NCI-H460 (cell line): ENCODE measurements around a stretch of chr12.

RAMPAGE:
- cytosol, long total RNA, result no peak
- long total RNA, result no peak
- nucleus, long total RNA, result no peak
These were observed 45.7 kb upstream of the IQSEC3 start for GRCh38 chr12:20762-21455.

GRCh38 chr12:236887-237325 is 22.9 kb upstream of the SLC6A12 start:
RAMPAGE:
- cytosol, long total RNA, result no peak
- long total RNA, result no peak
- nucleus, long total RNA, result no peak

GRCh38 chr12:292536-293321 is 30.1 kb upstream of the SLC6A13 start:
RAMPAGE:
- cytosol, long total RNA, result no peak
- long total RNA, result no peak
- nucleus, long total RNA, result no peak

DNA sequence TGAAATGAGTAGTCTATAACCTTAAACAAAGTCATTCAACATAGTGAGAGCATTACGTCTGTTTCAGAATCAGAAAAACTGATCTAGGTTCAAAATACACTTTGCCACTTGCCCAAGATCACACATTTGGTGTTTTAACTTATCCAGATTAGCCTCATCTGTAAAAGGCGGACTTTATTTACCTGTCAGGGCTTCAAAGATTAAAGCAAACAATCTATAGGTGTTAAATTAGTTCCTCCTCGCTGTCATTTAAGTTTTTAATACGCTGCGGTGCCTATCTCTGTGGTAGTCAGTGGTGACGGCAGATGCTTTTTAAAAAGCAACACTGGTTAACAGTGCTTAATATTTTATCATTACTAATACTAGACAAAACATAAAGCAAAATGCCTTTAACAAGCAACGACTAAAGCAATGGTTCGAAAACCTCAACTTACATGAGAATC is 1.5 kb downstream of the KDM5A start:
RAMPAGE:
- cytosol, long total RNA, result no peak
- long total RNA, result no peak
- nucleus, long total RNA, result no peak

DNA sequence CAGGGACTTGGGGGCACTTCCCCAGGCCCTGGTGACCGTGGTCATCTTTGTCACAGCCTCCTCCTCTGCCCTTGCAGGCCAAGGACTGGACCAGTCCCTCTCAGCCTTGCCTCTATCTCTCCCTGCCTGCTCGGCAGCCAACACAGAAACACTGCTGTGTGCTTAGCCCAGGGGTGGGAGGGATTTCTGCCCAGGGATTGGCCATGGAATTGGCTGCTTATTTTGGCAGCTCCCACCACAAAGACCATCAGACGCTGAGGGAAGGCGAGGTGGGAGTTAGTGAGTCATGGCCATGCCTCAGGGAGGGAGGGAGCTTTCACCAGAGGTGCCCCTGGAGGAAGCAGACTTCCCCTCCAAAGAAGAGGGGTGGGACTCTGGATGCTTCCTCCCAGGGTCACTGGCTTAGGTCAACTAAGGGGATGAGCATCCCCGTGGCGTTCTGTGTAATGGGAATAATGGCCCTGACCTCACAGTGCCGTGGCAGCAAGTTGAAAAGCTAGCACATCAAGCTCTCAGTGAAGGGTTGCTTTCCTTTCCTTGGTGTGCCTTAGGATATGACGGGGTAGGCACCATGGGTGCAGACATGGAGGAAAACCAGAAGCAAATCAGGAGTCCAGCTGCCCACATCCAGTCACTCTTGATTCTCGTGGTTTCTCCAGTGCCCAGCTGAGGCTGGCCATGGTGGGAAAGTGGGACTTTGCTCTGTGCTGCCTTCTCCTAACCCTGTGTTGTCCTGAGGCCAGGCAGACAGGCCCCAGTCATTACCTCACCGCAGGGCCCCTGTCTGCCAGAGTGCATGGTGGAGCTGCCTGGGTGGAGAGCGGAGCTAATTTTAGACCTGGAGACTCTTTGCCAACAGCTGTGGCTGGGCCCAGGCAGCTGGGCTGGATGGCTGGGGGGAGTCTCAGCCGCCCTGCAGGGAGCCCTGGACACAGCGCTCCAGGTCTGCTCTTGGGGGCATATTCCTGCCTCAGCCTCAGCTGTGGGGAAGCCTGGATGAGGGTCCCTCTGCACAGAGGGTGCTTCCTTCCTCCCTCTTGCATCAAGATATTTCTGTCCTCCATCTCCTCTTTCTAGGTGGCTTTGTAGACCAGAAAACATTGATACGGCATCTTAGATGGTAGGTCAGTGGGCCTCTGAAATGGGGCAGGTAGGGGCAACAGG is 21.5 kb downstream of the B4GALNT3 start:
RAMPAGE:
- cytosol, long total RNA, result no peak
- long total RNA, result no peak
- nucleus, long total RNA, result no peak

RAMPAGE:
- cytosol, long total RNA, result no peak
- long total RNA, result no peak
- nucleus, long total RNA, result no peak
These were observed 28.9 kb downstream of the B4GALNT3 start for GRCh38 chr12:488568-489166.

GRCh38 chr12:537519-538318 is 78.0 kb downstream of the B4GALNT3 start:
RAMPAGE:
- cytosol, long total RNA, result no peak
- long total RNA, result no peak
- nucleus, long total RNA, result no peak

RAMPAGE:
- cytosol, long total RNA, result no peak
- long total RNA, result no peak
- nucleus, long total RNA, result no peak
These were observed 83.1 kb downstream of the B4GALNT3 start for GRCh38 chr12:542691-543426.

GRCh38 chr12:598166-598621 is 65.1 kb downstream of the NINJ2 start:
RAMPAGE:
- cytosol, long total RNA, result no peak
- long total RNA, result no peak
- nucleus, long total RNA, result no peak

GRCh38 chr12:646367-647199 is 16.7 kb downstream of the NINJ2 start:
RAMPAGE:
- cytosol, long total RNA, result no peak
- long total RNA, result no peak
- nucleus, long total RNA, result no peak

DNA sequence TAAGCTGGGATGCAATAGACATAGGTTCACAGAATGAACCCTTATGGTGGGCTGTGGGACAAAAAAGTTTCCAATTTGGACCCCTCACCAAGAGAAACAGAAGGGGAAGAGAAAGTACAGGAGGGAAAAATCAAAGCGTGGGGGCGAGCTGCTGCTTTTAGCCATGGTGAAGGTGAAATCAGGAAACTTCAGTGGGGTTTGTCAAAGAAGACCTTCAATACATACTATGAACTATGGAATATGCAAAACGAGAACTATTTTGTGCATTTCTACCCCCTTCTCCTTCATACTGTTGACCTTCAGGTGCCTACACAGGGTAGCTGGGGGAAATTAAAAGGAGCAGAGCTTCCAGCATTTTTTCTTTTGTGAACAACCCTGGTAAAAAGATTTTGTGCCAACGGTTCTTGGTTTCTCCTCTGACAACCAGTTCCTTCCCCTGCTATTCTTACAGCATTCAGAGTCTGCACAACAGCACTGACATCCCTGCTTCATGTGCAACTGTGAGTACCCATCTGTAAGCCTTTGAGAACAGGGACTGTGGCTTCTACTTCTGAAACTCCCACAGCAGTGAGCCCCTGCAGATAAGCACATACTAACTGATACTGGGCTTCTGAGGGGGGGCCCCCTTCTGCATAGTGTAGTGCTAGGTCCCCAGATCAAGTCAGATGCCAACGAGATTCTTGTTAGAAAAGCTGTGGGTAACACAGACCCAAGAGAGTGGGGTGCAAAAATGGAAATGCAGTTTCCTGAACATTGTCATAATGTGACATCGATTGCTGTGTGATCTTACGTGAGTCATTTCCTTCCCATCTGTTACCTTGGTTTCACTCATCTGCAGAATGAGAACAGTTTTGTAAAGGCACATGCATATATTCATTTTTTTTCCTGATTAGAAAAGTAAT is 10.9 kb upstream of the NINJ2 start:
RAMPAGE:
- cytosol, long total RNA, result no peak
- long total RNA, result no peak
- nucleus, long total RNA, result no peak

RAMPAGE:
- cytosol, long total RNA, result no peak
- long total RNA, result no peak
- nucleus, long total RNA, result no peak
These were observed 11.2 kb downstream of the WNK1 start for GRCh38 chr12:763459-764088.

GRCh38 chr12:1099013-1099636 is 108.1 kb downstream of the ERC1 start:
RAMPAGE:
- cytosol, long total RNA, result no peak
- long total RNA, result no peak
- nucleus, long total RNA, result no peak

GRCh38 chr12:1124716-1125251 is 133.8 kb downstream of the ERC1 start:
RAMPAGE:
- cytosol, long total RNA, result no peak
- long total RNA, result no peak
- nucleus, long total RNA, result no peak

DNA sequence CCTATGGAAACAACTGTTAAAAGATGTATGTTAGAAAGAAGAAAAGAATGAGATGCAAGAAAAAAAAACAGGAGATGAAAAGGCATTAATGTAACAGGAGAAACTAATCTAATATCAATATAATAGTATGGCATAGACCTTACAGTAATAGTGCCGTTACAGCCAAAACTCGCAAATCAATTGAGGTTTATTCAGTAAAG is 138.7 kb downstream of the ERC1 start:
RAMPAGE:
- cytosol, long total RNA, result no peak
- long total RNA, result no peak
- nucleus, long total RNA, result no peak

DNA sequence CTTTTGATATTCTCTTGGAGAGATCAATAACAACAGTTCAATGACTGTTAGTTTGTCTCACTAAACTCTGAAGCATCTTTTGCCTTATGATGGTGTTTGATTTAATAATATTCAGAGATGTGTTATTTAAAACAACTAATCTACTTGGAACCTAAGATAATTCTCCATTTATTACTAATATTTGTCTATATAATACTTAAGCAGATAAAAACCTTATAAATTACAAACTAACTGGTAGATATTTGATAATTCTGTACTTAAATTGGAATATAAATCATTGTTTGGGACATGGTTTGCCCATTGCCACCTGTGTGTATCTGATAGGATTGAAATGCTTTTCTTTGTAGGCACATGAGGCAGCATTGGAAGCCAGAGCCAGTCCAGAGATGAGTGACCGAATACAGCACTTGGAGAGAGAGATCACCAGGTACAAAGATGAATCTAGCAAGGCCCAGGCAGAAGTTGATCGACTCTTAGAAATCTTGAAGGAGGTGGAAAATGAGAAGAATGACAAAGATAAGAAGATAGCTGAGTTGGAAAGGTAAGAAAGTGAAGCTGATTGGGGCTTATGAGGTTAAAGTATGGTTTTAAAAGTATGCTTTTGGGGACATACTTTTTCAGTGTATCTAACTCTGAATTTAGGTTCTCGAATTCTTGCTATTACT is 198.6 kb downstream of the ERC1 start:
RAMPAGE:
- cytosol, long total RNA, result no peak
- long total RNA, result no peak
- nucleus, long total RNA, result no peak

RAMPAGE:
- cytosol, long total RNA, result no peak
- long total RNA, result no peak
- nucleus, long total RNA, result no peak
These were observed 290.8 kb downstream of the ERC1 start for GRCh38 chr12:1281711-1282344.

DNA sequence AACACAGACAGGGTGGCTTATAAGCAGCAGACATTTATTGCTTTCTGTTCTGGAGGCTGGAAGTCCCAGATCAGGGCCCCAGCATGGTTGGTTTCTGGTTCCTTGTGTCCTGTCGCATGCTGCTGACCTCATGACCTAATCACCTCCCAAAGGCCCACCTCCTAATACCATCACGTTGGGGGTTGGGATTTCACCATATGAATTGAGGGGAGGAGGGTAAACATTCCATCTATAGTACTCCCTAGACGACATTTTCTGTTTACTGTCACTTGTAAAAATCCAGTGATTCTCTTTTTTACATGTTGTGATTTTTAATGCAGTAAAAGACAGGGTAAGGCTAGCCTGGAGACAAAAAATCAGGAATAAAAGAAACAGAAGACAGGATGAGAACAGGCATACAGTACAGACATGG is 148.5 kb downstream of the FBXL14 start:
RAMPAGE:
- cytosol, long total RNA, result no peak
- long total RNA, result no peak
- nucleus, long total RNA, result no peak

DNA sequence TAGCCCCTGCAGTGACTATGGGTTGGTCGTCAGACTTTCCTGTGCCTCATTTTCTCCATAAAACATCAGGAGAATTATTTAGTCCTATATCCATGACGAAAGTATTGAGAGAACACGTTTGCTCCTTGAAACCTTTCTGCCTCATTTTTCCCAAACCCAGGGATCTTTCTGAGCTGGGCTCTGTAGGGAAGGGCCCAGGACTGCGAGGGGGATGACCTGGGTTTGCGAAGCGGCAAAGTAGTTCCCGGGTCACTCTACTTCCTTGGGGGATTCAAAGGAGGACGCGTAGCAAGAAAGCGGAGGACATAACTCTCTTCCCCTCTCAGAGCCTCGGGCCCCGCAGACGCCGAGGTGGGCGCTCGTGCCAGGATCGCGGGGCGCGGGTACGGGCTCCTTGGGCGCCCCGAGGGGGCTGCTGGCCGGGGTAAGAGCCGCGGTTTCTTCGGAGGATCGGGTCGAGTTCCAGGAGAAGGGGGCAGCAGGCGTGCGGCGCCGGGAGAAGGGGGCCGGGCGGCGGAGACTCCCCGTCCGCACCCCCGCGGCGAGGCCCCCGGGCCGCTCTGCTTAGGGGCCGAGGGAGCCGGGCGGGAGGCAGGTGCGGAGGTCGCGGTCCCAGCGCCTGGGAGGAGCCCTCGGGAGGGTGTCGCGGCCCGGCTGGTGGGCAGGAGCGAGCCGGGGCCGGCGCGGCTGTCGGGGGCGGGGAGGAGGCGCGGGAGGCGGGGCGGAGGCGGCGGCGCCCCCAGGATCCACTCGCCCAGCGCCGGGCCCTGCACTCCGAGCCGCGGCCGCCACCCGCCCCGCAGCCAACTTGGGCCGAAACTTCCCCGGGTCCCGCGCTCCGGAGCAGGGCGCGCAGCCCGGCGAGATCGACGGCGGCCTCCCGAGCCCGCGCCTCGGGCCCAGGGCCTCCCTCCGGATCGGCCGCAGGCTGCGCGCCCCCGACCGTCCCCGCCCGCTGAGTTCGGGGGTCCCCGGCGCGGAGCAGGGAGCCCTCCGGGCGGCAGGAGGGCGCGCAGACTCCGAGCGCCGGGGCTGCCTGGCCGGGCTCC is 64.5 kb downstream of the FBXL14 start:
RAMPAGE:
- cytosol, long total RNA, result no peak
- long total RNA, result no peak
- nucleus, long total RNA, result no peak

RAMPAGE:
- cytosol, long total RNA, result no peak
- long total RNA, result no peak
- nucleus, long total RNA, result no peak
These were observed 62.3 kb downstream of the FBXL14 start for GRCh38 chr12:1531955-1532679.